Peripheral blood mononuclear cell (primary cell): ENCODE data around the genes BBS10 and ZDHHC17.

- PRO-cap, 8 experiments, result no peak in any of the 8 experiments
Observed at GRCh38 chr12:75498972-75500109, 12.1 kb downstream of the KRR1 start.

GRCh38 chr12:75704725-75705176 lies 193.3 kb upstream of the KRR1 start:
- PRO-cap, 8 experiments, result no peak in any of the 8 experiments

GRCh38 chr12:75706717-75707239 lies 195.4 kb upstream of the KRR1 start:
- PRO-cap, 8 experiments, result no peak in any of the 8 experiments

- PRO-cap, 8 experiments, result peak in 2 of 8 experiments; most common minus-strand start chr12:75978886 (in 2)
Observed at GRCh38 chr12:75978664-75979006, 105.8 kb downstream of the NAP1L1 start.

DNA sequence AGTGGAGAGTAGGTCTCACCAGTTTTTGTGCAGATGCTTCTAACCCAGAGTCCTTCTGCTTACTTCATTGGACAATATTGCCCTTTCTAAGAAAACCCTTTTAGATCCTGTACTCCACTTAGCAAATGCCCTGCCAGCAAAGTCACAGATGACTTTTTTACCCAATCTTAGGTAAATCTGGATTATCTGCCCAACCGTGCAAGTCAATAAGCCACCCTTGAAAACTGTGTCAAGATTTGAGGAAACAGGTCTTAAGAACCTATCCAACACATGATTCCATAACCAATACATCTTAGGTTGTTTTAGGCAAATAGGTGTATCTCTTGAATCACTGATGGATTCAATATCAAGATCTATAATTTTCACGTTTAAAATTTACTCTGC lies 58.7 kb downstream of the NAP1L1 start:
- PRO-cap, 8 experiments, result no peak in any of the 8 experiments

DNA sequence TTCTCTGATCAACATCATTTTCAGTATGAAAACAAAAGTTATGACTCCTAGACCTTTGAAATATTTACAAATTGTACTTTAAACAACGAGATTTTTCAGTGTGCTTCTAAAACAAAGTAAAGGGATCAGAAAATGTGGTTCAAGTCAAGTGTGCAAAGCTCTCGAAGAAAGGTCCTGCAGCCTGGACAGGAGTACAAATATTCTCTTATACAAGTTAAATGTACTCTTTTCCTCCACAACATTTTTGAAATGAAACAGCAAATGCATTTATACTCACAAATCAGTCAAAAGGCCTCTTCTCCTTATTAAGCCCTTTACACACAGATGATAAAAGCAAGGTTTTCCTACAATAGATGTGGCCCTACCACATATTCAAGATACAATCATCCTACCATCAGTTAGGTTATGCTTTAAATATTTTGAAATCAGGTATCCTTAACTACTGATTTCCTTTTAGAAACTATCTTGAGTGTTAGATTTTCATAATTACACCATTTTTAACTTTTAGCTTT lies 55.4 kb downstream of the NAP1L1 start:
- PRO-cap, 8 experiments, result no peak in any of the 8 experiments

GRCh38 chr12:76030441-76031220 lies 53.9 kb downstream of the NAP1L1 start:
- PRO-cap, 8 experiments, result peak in 1 of 8 experiments; most common plus-strand start chr12:76030656 (in 1)

DNA sequence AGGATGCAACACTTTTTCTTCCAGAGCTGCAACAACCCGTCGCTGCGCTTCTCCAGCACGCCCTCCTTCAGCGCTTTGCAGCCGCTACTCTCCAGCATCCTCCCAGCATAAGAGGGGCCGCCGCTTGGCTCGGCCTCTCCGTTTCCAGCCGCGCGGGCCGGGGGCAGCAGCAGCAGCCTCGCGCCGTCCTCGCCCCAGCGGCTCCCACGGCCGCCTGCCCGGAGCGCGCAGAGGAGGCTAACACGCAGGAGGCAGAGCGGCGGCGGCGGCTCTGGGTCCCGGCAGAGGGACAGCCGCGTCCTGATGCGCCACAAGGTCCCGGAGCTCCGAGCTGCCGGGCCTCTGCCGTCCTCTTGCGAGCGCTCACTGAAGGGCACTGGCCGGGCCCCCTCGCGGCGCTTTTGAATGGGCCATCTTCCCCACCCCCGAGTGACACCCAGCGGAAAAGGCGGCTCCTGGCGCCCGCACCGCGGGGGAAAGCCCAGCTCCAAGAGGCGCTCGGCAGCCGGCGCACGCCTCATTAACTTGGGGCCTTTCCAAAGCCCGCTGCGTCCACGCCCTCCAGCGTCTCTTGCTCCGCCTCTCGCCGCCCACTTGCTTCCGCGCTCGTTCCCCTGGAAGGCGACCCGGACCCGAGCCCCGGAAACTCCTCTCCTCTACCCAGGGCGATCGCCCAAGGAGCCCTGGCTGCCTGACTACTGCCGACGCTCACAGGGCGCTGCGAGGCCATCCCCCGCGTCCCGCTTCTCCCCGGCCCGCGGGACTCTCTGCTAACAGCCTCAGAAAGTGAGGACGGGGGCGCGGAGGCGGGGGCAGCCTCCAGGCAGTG lies 53.0 kb downstream of the NAP1L1 start:
- PRO-cap, 8 experiments, result peak in 8 of 8 experiments; most common plus-strand start position 644 of the sequence (in 5); most common minus-strand start position 522 of the sequence (in 4)

DNA sequence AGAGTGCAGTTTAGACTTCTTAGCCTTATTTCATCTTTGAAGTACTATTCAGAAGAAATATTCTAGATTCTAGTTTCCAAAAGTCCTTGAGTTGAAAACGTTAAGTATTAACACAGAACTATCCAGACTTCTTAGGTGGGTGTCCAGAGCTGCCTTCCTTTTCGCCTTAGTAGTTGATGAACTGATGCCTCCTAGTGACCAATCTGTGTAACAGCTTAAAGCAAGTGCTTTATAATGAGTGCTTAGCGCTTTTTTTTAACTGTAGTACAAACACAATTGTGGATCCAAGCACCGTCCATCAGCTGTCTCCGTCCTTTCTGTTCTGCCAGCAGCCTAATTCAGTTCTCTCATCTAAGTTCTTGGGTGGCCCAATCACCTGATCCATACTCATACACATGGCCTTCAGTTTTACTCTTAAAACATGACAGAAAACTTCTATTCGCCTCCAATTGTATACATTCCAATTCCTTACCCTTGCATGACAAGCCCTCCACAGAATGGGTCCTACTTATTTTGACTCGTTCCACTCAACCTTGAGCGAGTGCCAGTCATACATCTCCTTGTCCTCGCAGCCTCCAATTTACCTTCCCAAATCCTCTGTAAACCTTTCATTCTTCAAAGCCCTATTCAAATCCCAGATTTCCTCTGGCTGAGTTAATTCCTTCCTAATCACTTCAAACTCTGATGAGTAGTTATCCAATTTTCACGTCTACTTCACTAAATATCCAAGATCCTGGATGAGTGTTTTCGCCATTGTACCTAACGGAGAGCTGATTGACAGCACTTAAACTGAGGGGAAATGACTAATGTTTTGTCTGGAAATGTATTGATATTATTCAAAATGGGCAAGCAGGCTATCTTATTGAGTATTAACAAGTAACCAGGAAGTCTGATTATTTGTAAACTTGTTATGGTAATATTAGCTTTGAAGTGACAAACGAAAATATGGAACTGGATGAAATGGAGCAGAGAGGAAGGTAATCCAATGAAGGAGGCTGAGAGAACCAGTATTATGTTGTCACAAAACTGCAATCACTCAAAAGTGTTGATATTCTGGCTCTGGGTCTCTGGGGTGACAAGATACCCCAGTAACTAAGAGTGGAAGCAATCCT lies 47.0 kb downstream of the NAP1L1 start:
- PRO-cap, 8 experiments, result peak in 1 of 8 experiments; most common minus-strand start position 310 of the sequence (in 1)

- PRO-cap, 8 experiments, result no peak in any of the 8 experiments
Observed at GRCh38 chr12:76079802-76080484, 4.5 kb downstream of the NAP1L1 start.

GRCh38 chr12:76347992-76348694 lies at the start of gene BBS10:
BBS10 (minus strand) TSS chr12:76348415.
- PRO-cap, 8 experiments, result peak in 8 of 8 experiments; most common plus-strand start chr12:76348523 (in 4); most common minus-strand start chr12:76348415 (in 7)

- PRO-cap, 8 experiments, result peak in 3 of 8 experiments; most common minus-strand start chr12:76523756 (in 3)
Observed at GRCh38 chr12:76523485-76523847, 36.1 kb downstream of the OSBPL8 start.

- PRO-cap, 8 experiments, result no peak in any of the 8 experiments
Observed at GRCh38 chr12:76533228-76533788, 26.3 kb downstream of the OSBPL8 start.

- PRO-cap, 8 experiments, result peak in 2 of 8 experiments; most common plus-strand start chr12:76556598 (in 2); most common minus-strand start chr12:76556539 (in 1)
Observed at GRCh38 chr12:76556197-76556695, 3.3 kb downstream of the OSBPL8 start.

- PRO-cap, 8 experiments, result peak in 8 of 8 experiments; most common plus-strand start chr12:76764038 (in 7); most common minus-strand start chr12:76764042 (in 7)
Observed at GRCh38 chr12:76763424-76764331, at the start of gene ZDHHC17. ZDHHC17 (plus strand) TSS chr12:76764115.

GRCh38 chr12:78006590-78007305 lies 176.1 kb downstream of the NAV3 start:
- PRO-cap, 8 experiments, result no peak in any of the 8 experiments

DNA sequence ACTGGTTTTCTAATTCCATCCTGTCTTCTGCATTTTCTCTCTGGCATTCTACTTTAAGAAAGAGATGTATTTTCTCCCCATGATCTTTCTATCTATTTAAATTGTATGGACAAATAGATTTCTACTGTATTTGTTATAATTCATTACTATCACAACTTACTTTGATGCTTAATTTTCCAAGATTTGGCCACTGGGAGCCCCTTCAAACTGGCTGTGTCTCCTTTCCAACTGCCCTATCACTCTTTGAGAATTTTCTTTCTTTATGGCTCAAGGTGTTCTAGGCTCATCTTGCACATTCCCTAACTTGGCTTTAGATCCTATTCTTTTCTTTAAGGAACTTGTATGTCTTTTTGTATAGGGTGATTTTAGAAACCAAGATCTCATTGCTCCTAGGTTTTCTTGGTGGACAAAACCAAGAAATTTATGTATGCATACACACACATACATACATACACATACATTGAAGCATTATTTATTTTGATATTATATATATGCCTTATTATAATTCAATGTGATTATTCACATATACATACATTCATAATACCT lies 185.2 kb downstream of the NAV3 start:
- PRO-cap, 8 experiments, result no peak in any of the 8 experiments

DNA sequence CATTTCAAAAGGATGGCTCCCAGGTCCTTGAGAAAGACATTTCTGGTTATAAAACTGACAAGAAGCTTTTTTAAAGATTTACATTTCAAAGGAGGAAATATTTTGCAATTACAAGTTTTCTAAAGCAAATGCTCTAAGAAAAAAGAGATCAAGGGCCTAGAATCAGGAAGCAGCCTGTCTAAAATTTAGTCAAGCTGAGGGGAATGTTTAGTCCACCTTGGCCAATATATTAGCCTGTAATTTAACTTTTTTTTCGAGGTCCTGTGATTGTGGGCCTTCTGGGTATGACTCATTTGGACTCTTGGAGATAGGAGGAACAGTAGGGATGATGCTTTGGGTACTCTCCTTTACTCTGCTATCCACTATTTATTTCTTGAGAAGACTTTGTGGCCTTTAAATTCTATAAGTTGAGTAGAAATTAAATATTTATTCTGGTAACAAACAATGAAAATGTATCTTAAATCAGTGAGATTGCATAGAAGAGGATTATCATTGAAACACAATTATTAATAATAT lies 72.5 kb downstream of the SYT1 start:
- PRO-cap, 8 experiments, result no peak in any of the 8 experiments

DNA sequence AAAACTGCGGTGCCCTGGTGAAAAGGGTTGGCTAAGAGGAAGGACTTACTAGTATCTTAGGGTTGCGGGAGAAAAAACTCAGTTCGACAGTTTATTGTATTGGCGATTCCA lies 731 bp upstream of the PAWR start:
- PRO-cap, 8 experiments, result no peak in any of the 8 experiments

DNA sequence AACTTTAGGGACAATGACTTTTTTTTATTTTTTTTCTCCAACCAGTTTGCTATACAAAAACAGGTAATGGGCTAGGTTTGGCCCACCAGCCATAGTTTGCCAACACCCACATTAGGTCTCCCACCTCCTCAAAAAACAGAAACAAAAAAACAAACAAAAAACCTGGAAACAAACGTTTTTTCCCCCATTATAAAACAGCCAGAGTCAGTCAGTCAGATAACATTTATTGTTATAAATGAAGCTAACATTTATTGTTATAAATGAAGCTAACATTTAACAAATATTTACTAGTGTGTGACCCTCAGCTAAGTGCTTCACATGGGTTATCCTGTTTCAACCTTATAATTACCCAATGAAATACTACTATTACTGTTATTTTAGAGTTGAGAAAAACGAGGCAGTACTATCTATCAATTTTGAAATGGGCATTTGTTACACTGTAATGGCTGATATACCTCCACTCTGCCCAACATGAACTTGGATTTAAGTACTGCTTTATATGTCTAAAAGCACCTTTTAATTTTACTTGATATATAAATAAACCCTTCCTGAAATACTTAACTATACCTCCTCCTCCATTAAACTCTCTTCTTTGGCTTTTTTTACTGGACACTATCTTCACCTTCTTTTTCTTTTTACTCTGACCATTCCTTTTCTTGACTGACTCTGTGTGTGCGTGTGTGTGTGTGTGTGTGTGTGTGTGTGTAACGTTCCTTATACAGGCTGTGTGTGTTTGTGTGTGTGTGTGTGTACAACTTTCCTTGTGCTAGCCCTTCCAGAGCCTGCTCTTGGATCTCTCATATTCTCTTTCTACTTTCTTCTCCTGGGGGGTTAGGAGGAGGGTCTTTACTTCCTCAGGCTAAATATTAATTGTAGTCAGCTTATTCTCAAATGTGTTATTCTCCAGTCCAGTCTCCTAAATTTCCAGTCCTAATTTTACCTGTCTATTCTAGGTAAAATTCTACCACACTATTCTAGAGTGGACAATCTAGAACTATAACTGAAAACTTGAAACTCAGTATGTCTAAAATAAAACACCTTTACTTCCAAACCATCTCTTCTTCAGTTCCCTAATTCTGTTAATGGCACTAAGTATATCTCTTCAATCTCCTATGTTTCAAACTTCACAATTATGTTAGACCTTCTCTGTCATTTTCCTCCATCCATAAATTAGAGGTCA lies 121.3 kb upstream of the PAWR start:
- PRO-cap, 8 experiments, result no peak in any of the 8 experiments